Uterus (tissue), 7 donors: ENCODE results near the genes BCL2 and RTTN.

GRCh38 chr18:62538939-62540140 lies 16.5 kb downstream of the ZCCHC2 start:
- PRO-cap, 4 experiments: no peak in any of the 4 experiments
- RAMPAGE, long total RNA, 2 experiments: no peak in any of the 2 experiments
- RRBS: no CpG with 5 or more reads among the region's 14 CpGs

DNA sequence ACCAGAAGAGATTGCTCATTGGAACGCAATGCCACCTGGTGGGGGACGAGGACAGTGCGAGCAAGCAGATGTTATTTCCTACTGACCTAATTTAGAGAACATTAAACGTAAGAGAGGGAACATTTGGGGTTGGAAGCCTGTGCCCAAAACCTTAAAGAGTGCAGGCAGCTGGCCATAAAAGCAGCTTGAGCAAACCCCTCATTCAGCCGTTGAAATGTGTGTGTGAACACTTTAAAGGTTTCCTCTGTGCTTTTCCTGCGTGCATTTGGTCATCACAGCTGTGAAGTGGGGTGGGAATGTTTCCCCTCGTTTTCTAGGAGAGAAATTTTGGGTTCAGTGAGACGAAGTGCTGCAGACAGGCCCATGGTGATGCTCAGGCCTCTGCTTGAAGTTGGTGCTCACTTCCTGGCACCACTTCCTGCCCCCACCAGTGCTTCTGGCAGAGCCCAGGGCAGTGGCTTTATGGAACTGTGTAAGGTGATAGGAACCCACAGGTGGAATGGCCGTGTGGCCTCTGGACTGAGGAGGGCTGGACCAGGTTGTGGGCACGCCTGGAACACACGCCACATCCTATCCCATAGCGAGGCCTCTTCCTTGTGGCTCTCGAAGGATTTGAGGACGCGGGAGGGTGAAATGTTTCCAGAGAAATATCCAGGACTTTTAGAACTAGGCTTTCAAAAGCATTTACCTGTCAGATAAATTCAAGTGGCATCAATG lies 61.8 kb downstream of the ZCCHC2 start:
- PRO-cap, 4 experiments: no peak in any of the 4 experiments
- RAMPAGE, long total RNA, 2 experiments: no peak in any of the 2 experiments
- RRBS: no CpG with 5 or more reads among the region's 15 CpGs

GRCh38 chr18:62621395-62622052 lies 93.8 kb upstream of the PHLPP1 start:
- PRO-cap, 4 experiments: no peak in any of the 4 experiments
- RAMPAGE, long total RNA, 2 experiments: no peak in any of the 2 experiments
- RRBS: no CpG with 5 or more reads among the region's 16 CpGs

GRCh38 chr18:62714625-62715432 lies 512 bp upstream of the PHLPP1 start:
- PRO-cap, 4 experiments: peak in 3 of 4 experiments; most common plus-strand start chr18:62715364 (in 1); most common minus-strand start chr18:62715146 (in 2)
- RAMPAGE, long total RNA, 2 experiments: no peak in any of the 2 experiments
- RRBS: 2% methylated on average over 23 of the region's 52 CpGs

- PRO-cap, 4 experiments: no peak in any of the 4 experiments
- RAMPAGE, long total RNA, 2 experiments: no peak in any of the 2 experiments
- RRBS: no CpG with 5 or more reads among the region's 7 CpGs
Observed at GRCh38 chr18:62850401-62851089, 135.2 kb downstream of the PHLPP1 start.

DNA sequence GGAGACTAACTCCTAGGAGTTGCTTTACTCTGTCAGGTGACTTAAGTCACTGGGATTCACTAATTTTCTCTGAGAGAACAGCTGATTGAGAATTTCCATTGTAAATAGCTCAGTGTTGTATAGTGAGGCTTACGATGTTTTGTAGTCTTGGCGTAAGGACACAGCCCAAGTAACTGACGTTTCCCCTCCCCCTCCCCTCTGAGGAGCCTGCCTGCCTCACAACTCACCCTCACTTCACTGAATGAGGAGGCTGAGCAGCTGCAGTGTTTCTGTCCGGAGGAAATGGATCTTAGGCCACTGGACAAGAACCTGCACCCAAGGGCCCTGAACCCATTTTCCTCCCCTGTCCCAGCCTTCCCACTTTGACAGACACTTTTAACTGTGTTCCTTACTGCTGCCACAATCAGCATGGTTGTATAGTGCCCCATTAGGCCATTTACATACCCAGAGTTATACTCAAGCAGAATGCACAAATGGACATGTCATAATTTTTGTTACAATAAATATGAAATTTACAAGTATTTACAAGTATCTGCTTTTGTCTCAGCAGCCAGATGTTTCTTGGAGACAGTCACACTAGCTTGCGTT lies 264.7 kb downstream of the PHLPP1 start:
- PRO-cap, 4 experiments: peak in 1 of 4 experiments; most common plus-strand start position 232 of the sequence (in 1)
- RAMPAGE, long total RNA, 2 experiments: no peak in any of the 2 experiments
- RRBS: no CpG with 5 or more reads among the region's 5 CpGs

GRCh38 chr18:62999365-62999779 lies 284.0 kb downstream of the PHLPP1 start:
- PRO-cap, 4 experiments: no peak in any of the 4 experiments
- RAMPAGE, long total RNA, 2 experiments: no peak in any of the 2 experiments
- RRBS: no CpG with 5 or more reads among the region's 8 CpGs

- PRO-cap, 4 experiments: peak in 3 of 4 experiments; most common plus-strand start chr18:63138353 (in 3)
- RAMPAGE, long total RNA, 2 experiments: no peak in any of the 2 experiments
- RRBS: no CpG with 5 or more reads among the region's 21 CpGs
Observed at GRCh38 chr18:63137883-63138936, 181.4 kb downstream of the BCL2 start.

- PRO-cap, 4 experiments: no peak in any of the 4 experiments
- RAMPAGE, long total RNA, 2 experiments: no peak in any of the 2 experiments
- RRBS: no CpG with 5 or more reads among the region's 8 CpGs
Observed at GRCh38 chr18:63158943-63159619, 160.5 kb downstream of the BCL2 start.

GRCh38 chr18:63272983-63273890 lies 46.3 kb downstream of the BCL2 start:
- PRO-cap, 4 experiments: peak in 1 of 4 experiments; most common minus-strand start chr18:63273332 (in 1)
- RAMPAGE, long total RNA, 2 experiments: start-site peak on the minus strand in 1 of 2 experiments, at chr18:63273405-63273447 at its widest, 9 reads per replicate
- RRBS: no CpG with 5 or more reads among the region's 15 CpGs

- PRO-cap, 4 experiments: peak in 4 of 4 experiments; most common plus-strand start chr18:63320304 (in 3); most common minus-strand start chr18:63319750 (in 4)
- RAMPAGE, long total RNA, 2 experiments: start-site peak on the minus strand in 1 of 2 experiments, at chr18:63319713-63320004 at its widest, 18 to 21 reads per replicate
- RRBS: 3% methylated on average over 39 of the region's 118 CpGs
Observed at GRCh38 chr18:63319622-63320567, at the start of gene BCL2. BCL2 (minus strand) TSS chr18:63319769.

DNA sequence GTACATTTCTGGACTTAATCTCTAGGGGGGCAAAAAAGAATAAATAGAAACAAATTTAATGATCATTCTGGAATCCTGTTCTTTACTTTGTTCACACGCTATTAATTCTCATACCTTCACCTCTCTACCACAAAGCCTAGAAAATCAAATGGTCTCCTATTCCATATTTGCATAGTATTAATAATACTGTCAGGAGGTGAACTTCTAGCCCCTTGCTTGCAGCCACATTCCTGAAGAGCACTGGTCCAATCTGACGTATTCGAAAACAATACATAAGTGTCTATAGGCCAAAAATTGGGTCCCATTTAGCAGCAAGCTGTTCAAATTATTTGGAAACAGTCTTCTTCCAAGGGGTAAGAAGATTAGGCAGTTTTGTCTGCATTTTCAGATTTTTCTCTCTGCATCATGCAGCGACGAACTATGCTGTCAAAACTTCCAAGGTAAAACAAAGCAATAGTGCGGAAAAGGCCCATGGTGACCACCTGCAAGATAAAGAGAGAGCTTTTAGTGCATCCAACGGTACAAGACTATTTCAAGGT lies 11.9 kb upstream of the BCL2 start:
- PRO-cap, 4 experiments: no peak in any of the 4 experiments
- RAMPAGE, long total RNA, 2 experiments: no peak in any of the 2 experiments
- RRBS: no CpG with 5 or more reads among the region's 7 CpGs

- PRO-cap, 4 experiments: no peak in any of the 4 experiments
- RAMPAGE, long total RNA, 2 experiments: no peak in any of the 2 experiments
- RRBS: no CpG with 5 or more reads among the region's 7 CpGs
Observed at GRCh38 chr18:63416696-63417315, 5.5 kb downstream of the VPS4B start.

DNA sequence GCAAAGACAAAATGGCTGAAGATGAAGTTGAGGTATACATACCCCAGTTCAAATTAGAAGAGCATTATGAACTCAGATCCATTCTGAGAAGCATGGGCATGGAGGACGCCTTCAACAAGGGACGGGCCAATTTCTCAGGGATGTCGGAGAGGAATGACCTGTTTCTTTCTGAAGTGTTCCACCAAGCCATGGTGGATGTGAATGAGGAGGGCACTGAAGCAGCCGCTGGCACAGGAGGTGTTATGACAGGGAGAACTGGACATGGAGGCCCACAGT lies 4.9 kb upstream of the SERPINB10 start:
- PRO-cap, 4 experiments: no peak in any of the 4 experiments
- RAMPAGE, long total RNA, 2 experiments: no peak in any of the 2 experiments
- RRBS: no CpG with 5 or more reads among the region's 4 CpGs

GRCh38 chr18:66599351-66599836 lies 4.5 kb downstream of the CDH19 start:
- PRO-cap, 4 experiments: no peak in any of the 4 experiments
- RAMPAGE, long total RNA, 2 experiments: no peak in any of the 2 experiments
- RRBS: no CpG with 5 or more reads among the region's 2 CpGs

GRCh38 chr18:66682681-66683414 lies 79.0 kb upstream of the CDH19 start:
- PRO-cap, 4 experiments: no peak in any of the 4 experiments
- RAMPAGE, long total RNA, 2 experiments: no peak in any of the 2 experiments
- RRBS: no CpG with 5 or more reads among the region's 5 CpGs

- PRO-cap, 4 experiments: no peak in any of the 4 experiments
- RAMPAGE, long total RNA, 2 experiments: no peak in any of the 2 experiments
- RRBS: no CpG with 5 or more reads among the region's 2 CpGs
Observed at GRCh38 chr18:68985245-68985933, 187.5 kb downstream of the CCDC102B start.

DNA sequence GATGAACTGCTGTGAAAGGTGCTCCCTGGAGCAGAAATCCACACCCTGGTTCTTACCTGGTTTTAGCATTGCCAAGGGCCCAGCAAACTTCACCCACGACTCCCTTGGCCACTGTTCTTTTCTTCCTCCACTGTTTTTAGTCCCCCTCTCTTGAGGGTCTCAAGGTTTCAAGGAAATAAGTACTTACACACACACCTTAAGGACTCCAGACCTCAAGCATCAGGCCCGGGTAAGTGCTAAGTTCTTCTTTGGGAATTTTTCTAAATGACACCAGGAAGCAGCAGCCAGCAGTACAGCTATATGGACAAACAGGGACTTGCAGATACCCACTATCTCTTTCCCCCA lies 13.8 kb upstream of the CD226 start:
- PRO-cap, 4 experiments: no peak in any of the 4 experiments
- RAMPAGE, long total RNA, 2 experiments: no peak in any of the 2 experiments
- RRBS: no CpG with 5 or more reads among the region's 2 CpGs

- PRO-cap, 4 experiments: peak in 4 of 4 experiments; most common plus-strand start chr18:70205783 (in 1); most common minus-strand start chr18:70205674 (in 2)
- RAMPAGE, long total RNA, 2 experiments: start-site peak on the minus strand in 1 of 2 experiments, at chr18:70205650-70205676 at its widest, 117 reads per replicate
- RRBS: 2% methylated on average over 15 of the region's 80 CpGs
Observed at GRCh38 chr18:70205442-70206448, at the start of gene RTTN. RTTN (minus strand) TSS chr18:70205687.

DNA sequence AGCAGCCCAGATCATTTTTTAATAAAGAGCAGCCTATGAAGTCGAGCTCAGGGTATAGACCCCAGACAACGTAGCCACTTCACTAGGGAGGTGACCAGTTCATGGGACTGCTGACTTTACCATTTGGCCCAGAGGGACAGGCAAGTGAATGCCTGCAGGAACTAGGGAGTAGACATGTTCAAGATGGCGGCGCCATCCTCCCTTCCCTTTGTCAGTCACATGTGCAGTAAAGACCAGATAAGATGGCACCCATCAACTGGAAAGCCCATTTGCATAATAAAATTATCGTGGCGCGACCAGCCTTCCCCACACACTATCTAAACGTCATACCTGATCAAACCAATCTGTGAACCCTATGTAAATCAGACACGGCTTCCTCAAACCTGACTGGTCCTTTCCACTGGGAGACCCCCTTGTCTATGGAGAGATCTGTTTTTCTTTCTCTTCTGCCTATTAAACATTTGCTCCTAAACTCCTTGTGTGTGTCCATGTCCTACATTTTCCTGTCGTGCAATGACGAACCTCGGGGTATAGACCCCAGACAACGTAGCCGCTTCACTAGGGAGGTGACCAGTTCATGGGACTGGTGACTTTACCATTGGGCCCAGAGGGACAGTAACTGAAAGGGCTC lies 87.2 kb downstream of the SOCS6 start:
- PRO-cap, 4 experiments: no peak in any of the 4 experiments
- RAMPAGE, long total RNA, 2 experiments: no peak in any of the 2 experiments
- RRBS: no CpG with 5 or more reads among the region's 14 CpGs